Measurements from ENCODE around the gene MON2.

- PRO-cap, 2 experiments, result peak in 2 of 2 experiments; most common plus-strand start chr12:57844858 (in 2); most common minus-strand start chr12:57844804 (in 2)
Measured at GRCh38 chr12:57844224-57845028, 2.1 kb downstream of the CTDSP2 start.

DNA sequence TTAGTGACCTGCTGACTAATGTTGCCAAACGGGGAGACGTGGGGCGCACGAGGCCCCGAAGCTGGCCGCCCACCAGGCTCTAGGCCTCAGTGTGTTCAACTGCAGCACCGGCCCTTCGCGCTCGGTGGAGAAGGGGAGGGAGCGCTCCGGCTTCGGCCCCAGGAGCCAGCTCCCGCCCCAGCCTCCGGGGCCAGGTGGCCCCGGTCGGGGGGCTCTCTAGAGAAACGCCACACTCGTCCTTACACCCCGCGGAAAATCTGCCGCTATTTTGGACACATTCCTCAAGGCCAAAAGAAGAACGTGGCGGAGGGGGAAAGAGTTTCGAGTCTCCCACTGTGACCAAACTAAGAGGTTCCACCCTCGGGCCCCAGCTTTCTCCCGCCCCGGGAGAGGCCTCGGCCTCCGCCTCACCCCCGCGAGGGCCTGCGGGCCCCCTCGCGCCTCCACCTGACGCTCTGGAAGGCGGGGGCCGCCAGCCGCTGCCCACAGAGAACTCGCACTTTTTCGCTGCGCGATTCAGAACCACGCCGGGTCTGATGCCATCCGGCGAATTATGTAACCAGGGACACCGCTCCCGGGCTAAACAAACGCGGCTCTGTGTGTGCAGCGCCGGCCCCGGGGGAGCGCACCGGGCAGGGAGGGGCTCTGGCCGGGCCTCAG is 1.4 kb downstream of the CTDSP2 start:
- PRO-cap, 2 experiments, result peak in 2 of 2 experiments; most common minus-strand start position 496 of the sequence (in 2)

GRCh38 chr12:57847103-57847407 is 526 bp upstream of the CTDSP2 start:
- PRO-cap, 2 experiments, result peak in 2 of 2 experiments; most common plus-strand start chr12:57847221 (in 2)

- PRO-cap, 2 experiments, result no peak in any of the 2 experiments
Measured at GRCh38 chr12:57868717-57869745, 22.5 kb upstream of the CTDSP2 start.

GRCh38 chr12:57896397-57897459 is 44.6 kb upstream of the ATP23 start:
- PRO-cap, 2 experiments, result no peak in any of the 2 experiments

DNA sequence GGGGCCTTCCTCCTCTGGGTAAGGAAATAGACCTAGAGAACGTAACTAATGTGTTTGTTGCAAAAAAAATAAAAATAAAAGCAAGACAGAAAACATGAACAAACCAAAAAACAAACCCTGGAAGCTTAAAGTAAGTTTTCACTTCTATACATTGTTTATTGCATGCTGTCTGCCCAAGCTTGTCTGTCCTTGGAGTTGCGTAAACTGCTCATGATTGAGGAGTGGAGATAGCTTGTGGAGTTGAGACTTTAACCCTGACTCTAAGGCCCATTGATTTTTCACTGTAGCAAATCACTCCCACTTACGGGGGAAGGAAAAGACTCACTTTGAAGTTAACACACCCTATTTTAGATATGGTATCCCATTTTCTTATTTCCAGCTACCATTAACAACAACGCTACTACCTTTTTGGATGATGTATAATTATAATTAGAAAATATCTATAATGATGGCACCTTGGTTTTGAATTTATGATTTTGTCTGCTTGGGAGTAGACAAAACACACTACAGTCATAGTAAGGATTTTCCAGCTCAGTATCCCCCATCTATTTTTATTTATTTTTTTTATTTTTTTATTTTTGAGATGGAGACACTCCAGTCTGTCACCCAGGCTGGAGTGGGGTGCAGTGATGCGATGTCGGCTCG is 1.3 kb upstream of the LRIG3 start:
- PRO-cap, 2 experiments, result no peak in any of the 2 experiments

GRCh38 chr12:62250993-62252081 is 8.9 kb upstream of the USP15 start:
- PRO-cap, 2 experiments, result no peak in any of the 2 experiments

- PRO-cap, 2 experiments, result peak in 2 of 2 experiments; most common plus-strand start chr12:62260854 (in 1); most common minus-strand start chr12:62260925 (in 2)
Measured at GRCh38 chr12:62260576-62261330, 549 bp downstream of the USP15 start.

DNA sequence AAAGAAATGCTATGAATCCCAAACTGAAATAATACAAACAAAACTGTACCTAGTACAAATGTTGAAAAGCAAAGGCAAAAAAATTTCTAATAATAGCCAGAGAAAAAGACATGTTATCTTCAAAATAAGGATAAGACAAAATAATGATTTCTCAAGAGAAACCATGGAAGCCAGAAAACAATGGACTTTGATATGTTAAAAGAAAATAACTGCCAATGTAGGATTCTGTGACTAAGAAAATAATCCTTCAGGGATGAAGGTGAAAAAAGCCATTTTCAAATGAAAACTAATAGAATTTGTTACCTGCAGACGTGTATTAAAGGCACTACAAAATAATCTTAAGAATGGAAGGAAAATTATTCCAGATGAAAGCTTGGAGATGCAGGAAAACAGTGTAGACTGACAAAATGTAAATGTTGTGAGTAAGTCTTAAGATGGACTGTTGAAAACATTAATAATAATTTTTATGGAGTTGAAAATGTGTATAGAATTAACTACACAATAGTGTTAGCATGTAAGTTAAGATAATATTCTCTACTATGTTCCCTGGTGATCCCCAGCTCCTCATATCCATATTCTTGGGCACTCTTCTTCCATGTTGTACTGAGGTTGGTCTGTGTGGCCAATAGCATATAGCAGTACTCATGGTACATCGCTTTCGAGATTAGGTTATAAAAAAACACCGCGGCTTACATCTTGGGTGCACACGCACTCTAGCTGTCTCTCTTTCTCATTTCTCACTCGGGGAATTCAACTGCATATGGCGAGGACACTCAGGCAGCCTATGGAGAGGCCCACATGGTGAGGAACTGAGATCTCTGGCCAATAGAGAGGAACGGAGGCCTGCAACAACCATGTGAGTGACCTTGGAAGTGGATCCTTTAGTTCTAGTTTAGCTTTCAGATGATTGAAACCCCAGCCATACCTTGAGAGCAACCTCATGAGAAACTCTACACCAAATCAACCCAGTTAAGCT is 45.3 kb downstream of the USP15 start:
- PRO-cap, 2 experiments, result no peak in any of the 2 experiments

DNA sequence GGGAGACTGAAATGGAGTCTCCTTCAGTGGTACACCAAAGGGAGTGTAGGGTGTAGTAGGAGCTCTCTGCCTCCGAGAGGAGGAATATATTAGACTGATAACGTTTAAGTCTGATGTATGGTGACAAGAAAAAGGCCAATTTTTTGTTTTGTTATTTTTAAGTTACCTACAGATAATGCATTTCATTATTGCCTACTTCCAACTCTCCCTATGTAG is 58.6 kb upstream of the MON2 start:
- PRO-cap, 2 experiments, result no peak in any of the 2 experiments

- PRO-cap, 2 experiments, result peak in 2 of 2 experiments; most common plus-strand start chr12:62466822 (in 2); most common minus-strand start chr12:62466722 (in 2)
Measured at GRCh38 chr12:62466435-62467755, at the start of gene MON2. MON2 (plus strand) TSS chr12:62466826.

- PRO-cap, 2 experiments, result no peak in any of the 2 experiments
Measured at GRCh38 chr12:62560508-62560843, 93.8 kb downstream of the MON2 start.

DNA sequence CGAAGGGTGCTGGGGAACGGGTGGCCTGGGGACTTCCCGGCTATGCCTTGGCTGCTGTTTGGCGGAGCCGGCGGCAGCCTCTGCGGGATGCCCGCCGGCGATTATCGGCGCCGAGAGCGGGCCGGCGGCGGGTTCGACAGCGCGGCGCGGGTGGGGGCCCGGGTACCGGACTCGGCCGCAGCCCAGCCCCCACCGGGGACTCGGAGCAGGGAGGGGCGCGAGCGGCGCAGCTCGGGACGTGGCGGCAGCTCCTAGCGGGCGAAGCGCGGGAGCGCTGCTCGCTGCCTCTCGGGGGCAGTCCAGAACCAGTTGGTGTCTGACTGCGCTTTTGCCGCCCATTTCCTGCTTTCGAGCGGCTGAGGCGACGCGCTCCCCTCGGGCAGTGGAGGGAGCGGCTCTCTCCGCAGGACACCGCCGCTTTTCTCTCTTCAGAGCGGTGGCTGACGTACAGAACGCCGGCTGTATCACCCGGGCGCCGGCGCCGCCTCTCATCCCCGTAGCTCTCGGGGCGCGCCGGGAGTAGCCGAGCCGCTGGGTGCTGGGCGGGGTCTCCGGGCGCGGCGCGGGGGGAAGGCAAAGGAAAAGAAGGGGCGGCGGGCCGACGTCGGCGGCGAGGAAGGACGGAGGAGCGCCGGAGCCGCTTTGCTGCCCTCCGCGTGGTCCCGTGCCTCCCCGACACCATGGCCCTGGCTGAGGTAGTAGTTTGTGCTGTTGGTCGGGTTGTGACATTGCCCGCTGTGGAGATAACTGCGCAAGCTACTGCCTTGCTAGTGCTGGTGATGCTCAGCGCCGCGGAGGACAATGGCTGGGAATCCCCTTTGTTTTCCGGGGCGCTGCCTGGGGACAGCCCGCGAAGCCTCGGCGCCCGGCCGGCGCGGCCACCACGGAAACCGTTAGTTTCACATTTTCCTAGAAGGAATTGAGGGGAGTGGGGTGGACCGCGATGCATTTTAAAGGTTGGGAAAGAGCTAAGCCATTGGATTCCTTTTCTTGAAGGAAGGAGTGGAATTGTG is 136.7 kb downstream of the MON2 start:
- PRO-cap, 2 experiments, result peak in 2 of 2 experiments; most common plus-strand start position 104 of the sequence (in 2); most common minus-strand start position 682 of the sequence (in 2)

DNA sequence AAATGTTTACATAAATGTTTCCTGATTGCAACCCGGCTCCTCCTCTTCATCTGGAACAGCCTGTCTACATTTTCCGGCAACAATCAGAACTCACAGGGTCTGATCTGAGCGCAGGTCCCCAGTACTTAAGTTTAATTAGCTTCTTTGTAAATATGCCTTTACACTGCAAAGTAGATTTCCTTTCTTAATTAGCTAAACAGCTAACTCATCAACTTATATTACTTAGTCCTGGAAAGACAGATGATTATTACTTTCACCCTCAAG is 213.0 kb downstream of the MON2 start:
- PRO-cap, 2 experiments, result no peak in any of the 2 experiments

DNA sequence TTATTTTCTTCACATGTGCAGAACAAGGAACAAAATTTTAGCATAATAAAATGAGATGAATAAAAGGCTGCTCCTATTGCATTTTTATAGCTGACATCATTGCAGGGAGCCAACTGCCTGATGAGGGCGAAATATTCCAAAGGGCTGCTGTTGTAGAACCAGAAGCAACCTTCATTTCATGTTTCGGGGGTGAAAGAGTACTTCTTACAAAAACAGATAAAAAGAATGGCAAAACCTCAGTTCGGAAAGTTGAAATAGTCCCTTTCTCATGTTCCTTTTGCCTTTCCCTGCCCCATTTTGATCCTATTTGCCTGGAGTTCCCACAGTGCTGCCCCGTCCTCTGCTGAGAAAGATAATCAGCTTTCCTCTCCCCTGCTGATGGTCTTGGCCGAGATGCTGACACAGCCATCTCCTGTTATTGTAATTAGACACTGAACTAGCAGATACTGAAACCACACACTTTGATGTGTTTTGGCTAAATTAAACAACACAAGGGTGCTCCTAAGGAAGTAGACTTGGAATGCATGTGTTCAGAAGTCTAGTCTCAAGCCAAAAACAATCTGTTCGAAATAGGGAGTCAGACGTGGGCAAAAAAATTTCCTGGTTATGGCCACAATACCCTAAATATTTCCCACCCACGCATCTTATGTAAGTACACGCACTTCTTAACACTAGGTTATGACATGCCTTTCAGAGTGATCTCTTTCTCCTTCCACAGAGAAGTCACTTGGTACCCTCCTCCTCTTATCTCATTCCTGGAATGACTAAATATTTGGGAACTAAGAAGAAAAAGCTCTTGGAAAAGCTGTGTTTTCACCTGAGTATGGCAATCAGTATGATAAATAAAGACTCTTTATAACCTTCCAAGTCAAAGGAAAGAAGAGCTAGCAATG is 117.2 kb downstream of the PPM1H start:
- PRO-cap, 2 experiments, result no peak in any of the 2 experiments

DNA sequence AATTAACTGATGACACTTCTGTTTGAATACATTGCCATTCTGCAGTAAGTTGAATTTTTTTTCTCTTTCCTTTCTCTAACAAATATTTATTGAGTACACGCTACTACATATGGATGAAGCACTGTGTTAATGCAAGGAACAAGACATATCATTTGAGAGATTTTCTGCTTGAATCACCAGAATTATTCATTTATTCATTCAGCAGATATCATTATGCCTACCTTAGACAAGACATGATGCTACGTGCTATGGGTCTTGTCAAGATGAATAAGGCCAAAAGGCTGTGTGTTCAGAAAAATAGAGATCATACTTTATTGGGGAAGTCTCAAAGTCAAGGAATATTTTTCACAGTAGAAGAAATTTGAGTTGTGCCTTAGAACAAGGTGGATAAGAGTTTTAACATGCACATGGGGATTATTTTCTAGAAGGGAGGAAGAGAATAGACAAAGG is 86.9 kb downstream of the SRGAP1 start:
- PRO-cap, 2 experiments, result no peak in any of the 2 experiments

GRCh38 chr12:64080560-64081182 is 141.4 kb downstream of the KICS2 start:
- PRO-cap, 2 experiments, result no peak in any of the 2 experiments

GRCh38 chr12:64675742-64676171 is 65.5 kb downstream of the RASSF3 start:
- PRO-cap, 2 experiments, result no peak in any of the 2 experiments

GRCh38 chr12:64690514-64690953 is 68.7 kb downstream of the GNS start:
- PRO-cap, 2 experiments, result peak in 2 of 2 experiments; most common plus-strand start chr12:64690666 (in 2)

- PRO-cap, 2 experiments, result no peak in any of the 2 experiments
Measured at GRCh38 chr12:65176909-65177460, 7.6 kb downstream of the LEMD3 start.

Data from monocyte (primary cell).